Placental epithelial cell (primary cell): ENCODE results near the genes HSF2, NKAIN2, HEY2, NCOA7 and CENPW.

- CAGE, long polyA plus RNA, result no peak
Measured at GRCh38 chr6:120005428-120005798, 655.9 kb upstream of the MAN1A1 start.

GRCh38 chr6:121448024-121448438, 12.6 kb downstream of the GJA1 start:
- CAGE, long polyA plus RNA, result no peak

GRCh38 chr6:121780775-121781407, 345.4 kb downstream of the GJA1 start:
- CAGE, long polyA plus RNA, result no peak

GRCh38 chr6:122128149-122128959, 271.1 kb upstream of the HSF2 start:
- CAGE, long polyA plus RNA, result no peak

GRCh38 chr6:122399156-122400420, at the start of gene HSF2:
HSF2 (plus strand) TSS chr6:122399652.
- CAGE, long polyA plus RNA, result no peak

- CAGE, long polyA plus RNA, result no peak
Measured at GRCh38 chr6:122442283-122443032, 29.1 kb downstream of the SERINC1 start.

- CAGE, long polyA plus RNA, result no peak
Measured at GRCh38 chr6:122789434-122790087, 503 bp downstream of the SMPDL3A start.

- CAGE, long polyA plus RNA, result no peak
Measured at GRCh38 chr6:122833053-122833620, 44.1 kb downstream of the SMPDL3A start.

GRCh38 chr6:123570732-123571231, 66.0 kb downstream of the TRDN start:
- CAGE, long polyA plus RNA, result no peak

DNA sequence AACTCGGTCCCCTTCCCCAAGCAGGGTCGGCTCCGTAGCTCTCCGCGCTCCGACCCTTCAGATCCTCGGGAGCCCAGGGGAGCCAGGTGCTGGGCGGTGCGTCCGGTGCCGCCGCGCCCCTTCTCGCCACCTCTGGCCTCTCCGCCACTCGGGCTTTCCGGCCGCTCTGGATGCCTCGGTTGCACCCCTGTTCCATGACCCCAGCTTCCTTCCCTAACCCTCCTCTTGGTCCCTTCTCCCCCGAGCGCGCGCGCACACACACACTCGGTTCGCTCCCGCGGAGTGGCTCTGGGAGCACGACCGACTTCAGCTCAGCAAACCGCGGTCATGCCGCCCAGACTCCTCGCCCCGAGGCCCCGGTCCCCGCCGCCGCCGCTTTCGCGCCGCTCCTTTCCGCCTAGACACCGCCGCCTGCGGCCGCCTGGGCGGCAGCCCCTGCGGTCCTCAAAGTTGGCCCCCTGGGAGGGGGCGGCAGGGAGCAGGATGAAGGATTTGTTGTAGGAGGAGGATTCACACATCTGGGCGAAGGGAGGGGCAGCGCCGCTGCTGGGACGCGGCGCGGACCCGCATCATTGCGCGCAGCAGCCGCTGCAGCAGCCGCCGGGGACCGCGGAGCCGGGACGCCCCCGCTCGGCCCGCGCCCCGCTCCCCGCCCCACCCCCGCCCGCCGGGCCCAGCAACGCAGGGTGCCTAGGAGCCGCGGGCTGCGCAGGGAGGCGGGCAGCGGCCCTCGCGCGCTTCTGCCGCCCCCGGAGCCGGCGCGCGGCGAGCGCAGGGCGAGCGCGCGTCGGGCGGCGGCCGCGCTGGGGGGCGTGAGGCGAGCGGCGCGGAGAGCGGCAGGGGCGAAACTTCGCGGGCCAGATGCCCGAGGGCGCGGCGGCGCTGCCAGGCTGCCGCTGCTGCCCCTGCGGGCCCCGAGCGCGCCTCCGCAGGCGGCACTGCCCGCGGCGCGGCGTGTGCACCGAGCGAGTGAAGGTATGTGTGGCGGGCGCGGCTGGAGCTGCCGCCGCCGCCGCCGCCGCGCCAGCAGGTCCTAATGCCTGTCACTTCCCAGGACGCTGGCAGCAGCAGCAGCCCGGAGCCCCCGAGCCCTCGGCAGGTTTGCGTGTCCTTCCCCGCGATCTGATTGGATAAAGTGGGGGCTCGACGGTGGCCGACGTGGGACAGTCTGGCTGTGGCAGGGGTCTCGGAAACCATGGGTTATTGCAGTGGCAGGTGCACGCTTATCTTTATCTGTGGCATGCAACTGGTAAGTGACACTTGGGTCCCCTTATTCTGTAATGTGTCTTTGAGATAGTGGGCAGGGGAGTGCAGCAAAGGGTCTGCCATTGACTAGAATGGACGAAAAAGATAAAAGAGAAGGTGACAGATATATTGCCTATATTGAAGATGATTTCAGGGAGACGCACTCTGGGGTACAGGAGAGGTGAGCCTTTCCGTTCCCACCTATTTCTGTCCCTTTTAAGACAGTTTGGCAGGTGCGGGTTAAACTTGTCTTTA, at the start of gene NKAIN2:
Gene NKAIN2 (plus strand): TSS at position 860 of the 1,500 bp plus-strand sequence.
- CAGE, long polyA plus RNA, result no peak

- CAGE, long polyA plus RNA, result no peak
Measured at GRCh38 chr6:124924139-124924742, 38.0 kb upstream of the RNF217 start.

DNA sequence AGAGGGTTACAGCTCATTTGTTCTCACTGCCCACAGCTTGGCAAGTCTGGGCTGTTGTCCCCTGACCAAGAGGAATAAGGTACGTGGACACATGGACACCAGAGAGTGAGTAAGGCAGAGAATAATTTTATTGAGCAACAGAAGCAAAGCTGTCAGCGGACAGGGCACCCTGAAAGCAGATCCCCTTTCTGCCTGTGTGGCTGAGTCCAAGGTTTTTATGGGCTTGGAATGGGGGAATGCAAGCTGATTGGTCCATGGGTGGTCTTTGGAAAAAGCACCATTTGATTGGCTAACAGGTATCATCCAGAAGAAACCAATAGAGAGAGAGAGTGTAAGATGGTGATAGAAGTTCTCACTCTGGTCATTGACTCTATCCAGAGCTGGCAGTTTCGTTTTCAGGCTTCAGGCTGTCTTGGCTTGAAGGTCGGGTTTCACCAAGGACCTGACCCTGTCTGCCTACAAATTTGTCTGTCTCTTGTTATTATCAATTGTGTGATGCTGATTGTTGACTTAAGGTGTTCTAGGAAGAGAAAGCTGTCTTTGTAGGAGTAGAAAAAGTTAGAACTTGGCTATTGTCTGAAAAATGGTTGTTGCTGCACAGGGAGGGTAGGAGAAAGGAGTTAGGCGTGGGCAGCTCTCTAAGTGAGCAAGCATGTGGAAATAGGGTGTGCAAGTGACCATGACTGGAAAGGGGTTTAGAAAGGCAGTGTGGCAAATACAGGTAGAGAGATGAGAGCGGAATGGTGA, 16.7 kb downstream of the RNF217 start:
- CAGE, long polyA plus RNA, result no peak

DNA sequence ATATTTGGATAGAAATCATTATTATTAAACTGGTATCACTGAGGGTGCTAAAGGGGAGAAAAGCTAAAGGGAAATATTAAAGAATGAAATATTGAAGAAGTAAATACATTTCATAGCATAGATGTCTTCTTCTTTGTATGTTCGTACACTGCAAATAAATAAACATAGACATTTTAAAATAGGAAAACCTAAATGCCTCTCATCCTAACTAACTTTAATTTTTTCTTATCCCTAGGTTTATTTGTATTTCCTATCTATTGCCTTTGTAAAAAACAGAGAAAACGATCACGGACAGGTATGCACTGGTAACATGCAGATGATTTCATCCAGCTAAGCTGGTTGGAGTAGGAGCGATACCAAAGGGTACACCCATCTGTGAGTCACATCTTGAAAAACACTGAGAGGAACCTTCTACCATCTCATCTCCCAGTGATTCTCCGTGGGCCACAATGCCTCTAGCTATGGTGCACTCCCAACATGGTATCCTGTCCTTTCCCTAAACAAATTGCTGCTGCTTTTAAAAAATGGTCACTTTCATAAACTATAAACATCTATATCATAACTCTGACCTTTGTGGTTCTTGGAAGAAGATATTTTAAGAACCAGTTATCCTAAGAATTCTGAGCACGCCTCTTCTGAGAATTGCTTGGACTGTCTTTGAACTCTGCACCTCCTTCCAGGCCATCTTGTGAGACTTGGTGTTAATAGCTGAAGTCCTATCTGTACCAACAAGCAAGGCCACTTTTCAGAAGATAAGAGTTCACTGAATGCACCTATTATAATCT, 70.8 kb upstream of the TPD52L1 start:
- CAGE, long polyA plus RNA, result no peak

DNA sequence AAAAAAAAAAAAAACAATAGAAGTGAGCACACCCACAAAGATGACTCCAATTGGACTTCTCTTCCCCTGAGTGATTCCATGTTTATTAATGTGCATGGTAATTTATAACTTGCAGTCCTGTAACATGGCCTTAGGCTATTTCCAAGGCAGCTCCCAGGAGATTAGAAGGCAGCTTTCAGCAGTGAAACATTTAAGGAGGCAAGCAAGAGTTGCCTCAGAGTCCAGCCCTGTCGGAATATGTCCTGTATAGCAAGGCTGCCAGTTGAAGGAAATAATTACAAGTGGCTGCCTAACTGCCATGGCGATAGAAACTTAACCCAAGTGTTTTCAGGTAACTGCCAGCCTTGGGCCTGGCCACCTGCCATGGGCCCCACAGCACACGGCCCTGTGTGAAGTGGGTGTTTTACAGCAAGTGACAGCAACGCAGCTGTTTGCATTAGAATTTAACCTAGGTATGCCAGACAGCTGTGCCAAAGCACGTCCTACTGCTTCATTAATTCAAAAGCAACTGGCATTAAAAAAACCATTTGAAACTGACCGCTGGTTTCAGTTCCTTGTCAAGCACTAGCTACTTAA, 152.0 kb upstream of the HEY2 start:
- CAGE, long polyA plus RNA, result no peak

GRCh38 chr6:125749579-125750272, at the start of gene HEY2:
HEY2 (plus strand) TSS chr6:125749632.
- CAGE, long polyA plus RNA, result no peak

DNA sequence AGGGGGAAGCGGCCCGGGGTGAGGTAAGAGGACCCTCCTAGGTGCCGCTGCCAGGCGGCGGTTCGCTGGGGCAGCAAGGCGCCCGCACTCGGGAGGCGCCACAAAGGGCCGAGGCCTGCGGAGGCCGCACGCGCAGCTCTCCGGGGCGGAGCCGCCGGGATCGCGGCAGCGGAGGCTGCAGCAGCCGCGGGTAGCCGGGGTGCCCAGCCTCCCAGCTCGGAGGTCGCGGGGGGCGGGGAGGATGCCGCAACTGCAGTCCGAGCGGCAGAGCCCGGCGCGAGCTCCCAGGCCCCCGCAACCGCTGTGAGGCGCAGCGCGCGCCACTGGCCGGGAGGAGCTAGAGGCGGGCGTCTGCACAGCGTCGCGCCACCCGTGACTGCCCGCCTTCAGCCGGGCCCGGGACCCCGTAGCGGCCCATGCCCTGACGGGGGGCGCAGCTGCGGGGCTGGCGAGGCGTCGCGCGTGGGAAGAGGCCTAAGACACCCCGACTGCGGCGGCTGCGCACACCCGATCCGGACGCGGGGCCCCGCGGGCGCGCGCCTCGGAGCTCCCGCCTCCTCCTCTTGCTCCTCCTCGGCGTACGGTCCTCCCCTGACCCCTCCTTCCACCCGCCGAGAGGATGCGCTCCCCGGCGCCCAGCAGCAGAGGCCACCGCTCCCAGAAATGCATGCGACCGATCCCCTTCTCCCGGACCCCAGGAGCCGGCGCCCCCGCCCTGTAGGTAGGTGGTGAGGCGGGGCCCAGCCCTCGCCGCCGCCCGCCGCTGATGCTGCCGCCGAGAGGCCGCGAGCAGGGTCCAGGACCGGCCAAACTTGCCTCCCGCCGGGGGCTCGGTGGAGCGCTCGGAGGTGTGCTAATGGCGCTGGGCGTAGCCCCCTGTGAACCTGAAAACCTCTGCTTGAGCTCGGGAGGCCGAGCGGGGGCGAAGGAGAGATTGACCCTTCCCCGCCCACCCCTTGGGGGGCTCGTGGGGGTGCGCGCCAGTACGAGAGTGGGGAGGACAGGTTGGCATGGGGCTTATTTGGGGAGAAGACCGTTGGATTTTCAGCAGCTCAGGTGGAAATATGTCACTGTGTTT, at the start of gene NCOA7:
Gene NCOA7 (plus strand): TSS at position 614 of the 1,078 bp plus-strand sequence.
- CAGE, long polyA plus RNA, result no peak

DNA sequence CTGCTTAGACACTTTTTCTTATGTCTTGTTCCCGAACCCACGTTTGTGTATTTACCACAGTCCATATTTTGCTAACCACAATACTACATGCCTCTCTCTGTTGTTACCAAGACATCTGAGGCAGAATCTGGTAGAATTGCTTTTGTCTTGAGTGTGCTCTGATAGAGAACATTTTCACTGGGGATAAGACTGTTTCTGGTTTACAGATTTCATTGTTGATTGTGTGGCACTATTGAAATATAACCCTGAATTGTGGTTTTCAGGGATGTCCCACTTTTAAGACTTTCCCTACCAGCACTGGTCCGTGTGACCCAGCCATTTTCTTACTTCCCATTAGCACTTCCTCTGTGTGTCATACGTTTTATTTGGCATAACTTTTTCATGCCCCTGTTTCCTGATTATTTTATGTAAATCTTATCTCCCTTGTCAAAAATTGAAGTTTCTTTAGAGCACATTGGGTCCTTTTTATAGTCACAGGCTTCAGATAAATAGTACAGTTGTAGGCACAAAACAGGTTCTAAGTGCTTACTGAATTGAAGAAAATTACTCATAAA, 12.2 kb downstream of the NCOA7 start:
- CAGE, long polyA plus RNA, result no peak

DNA sequence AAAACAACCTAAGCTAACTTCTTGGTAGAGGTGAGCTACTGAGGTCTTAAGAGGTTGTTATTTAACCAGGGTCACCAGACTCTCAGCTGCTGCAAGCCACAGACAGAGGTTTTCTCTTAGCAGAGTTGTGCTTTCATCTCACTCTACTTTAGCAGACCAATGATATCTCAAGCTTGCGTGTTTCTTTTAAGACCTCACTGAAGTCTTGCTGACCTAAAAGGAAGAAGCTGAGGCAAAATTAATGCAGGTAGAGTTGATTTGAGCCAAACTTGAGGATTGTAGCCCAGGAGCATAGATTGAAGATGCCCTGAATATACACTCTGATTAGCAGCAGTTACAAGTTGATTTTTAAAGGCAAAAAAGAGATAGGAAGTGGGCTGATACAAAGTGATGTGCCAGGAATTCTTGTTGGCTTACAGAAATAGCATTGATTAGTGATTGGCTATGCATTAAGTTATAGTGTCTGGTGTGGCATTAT, 43.7 kb downstream of the NCOA7 start:
- CAGE, long polyA plus RNA, result no peak

- CAGE, long polyA plus RNA, result no peak
Measured at GRCh38 chr6:126339612-126340807, at the start of gene CENPW. CENPW (plus strand) TSS chr6:126340115.

DNA sequence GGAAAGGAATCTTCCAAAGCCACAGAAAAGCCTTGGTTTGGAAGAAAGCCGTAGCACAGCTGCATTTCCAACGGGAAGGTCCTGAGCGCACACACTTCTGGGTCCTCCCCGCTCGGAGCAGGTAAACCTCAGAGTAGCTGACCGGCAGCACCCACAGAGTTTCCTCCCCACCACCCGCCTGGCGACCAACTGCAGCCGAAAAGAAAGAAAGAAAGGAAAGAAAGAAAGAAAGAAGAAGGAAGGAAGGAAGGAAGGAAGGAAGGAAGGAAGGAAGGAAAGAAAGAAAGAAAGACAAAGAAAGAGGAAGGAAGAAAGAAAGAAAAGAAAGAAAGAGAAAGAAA, 898 bp upstream of the RSPO3 start:
- CAGE, long polyA plus RNA, result no peak